AG10803 (cell line): Measurements from ENCODE around the gene TTC3.

DNA sequence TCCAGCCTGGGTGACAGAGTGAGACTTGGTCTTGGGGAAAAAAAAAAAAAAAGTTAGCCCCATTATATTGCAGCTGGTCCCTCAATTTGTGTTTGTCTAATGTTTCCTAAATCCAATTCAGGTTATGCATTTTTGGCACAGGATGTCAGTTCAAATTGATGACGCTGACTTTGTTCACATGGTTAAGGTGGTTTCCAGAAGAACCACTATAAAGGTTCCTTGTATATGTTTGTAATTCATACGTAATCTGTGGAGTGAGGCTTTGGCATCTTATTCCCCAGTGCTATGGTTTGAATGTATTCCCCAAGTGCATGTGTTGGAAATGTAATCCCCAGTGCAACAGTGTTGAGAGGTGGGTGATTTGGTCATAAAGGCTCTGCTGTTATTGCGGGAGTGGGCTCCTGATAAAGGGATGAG lies 19.3 kb upstream of the HLCS start:
- RRBS, result no CpG with 5 or more reads among the region's 3 CpGs

DNA sequence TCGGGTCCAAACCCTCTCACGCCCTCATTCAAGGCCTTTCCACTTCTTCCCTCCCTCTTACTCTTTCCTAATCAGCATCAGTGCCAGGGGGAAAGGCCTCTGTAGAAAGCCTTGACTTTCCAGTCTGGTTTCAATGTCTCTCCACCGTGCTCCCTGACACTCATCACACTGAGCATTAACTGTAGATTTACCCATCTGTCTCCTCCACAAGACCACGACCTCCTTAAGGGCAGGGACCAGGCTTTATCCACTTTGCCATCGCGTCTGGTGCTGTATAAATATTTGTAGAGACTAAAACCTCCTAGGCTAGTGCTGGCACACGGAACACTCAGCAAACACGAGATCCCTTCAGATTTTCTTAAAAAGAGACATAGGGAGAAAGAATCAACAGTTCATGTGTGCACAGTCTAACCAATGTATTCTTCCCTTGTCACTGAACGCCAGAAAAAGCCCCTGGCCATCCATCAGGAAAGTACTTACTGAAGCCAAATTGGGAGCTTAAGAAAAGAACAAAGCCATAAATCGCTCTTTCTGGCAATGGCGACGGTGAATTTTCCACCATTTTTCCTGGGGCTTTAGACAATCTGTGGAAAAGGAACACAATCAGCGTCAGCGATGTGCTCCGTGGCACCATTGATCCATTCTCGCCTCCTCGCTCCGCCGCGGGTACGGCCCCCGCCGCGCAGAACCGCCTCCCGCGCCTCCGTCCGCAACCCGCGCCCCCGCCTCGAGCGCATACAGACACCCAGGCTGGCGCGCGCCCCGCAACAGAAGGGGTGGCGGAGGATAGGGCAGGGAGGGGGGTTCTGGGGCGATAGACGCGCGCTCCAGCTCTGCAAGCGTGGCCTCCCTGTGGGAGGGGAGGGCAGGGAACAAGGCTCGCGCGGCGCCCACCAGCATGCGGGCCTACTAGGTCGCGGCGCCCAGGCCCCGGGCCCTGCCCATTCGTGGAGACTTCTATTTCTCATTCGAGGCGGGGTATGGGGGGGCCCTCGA lies 619 bp downstream of the PIGP start:
- RRBS, result no CpG with 5 or more reads among the region's 57 CpGs

DNA sequence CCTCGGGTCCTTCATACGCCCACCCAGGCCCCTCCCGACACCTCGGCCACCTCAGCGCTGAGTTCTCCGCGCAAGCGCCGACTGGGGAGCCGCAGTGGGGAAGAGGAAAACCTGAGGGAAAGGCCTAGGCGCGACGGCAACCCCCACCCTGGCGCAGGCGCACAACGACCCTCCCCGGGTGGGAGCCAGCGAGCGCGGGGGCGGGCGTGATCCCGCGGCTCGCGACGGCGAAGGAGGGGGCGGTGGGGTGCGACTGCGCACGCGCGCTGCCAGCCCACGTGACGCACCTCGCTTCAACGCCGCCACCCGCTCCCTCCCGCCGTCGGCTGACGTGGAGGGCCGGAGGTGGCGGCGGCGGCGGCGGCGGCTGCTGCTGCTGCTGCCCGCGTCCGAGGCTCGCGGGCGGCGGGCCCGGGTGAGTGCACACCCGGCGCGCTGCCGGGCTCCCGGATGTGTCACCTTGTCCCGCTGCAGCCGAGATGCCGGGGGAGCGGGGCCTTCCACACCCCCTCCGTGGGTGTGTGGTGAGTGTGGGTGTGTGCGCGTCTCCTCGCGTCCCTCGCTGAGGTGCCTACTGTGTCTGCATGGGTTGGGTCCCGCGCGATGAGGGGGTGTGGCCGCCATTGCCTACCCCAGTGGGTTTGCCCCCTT lies at the start of gene TTC3:
Gene TTC3, plus strand, starts transcription at position 305 of the 651 bp plus-strand sequence.
- RRBS, result 2% methylated on average over 18 of the region's 78 CpGs

DNA sequence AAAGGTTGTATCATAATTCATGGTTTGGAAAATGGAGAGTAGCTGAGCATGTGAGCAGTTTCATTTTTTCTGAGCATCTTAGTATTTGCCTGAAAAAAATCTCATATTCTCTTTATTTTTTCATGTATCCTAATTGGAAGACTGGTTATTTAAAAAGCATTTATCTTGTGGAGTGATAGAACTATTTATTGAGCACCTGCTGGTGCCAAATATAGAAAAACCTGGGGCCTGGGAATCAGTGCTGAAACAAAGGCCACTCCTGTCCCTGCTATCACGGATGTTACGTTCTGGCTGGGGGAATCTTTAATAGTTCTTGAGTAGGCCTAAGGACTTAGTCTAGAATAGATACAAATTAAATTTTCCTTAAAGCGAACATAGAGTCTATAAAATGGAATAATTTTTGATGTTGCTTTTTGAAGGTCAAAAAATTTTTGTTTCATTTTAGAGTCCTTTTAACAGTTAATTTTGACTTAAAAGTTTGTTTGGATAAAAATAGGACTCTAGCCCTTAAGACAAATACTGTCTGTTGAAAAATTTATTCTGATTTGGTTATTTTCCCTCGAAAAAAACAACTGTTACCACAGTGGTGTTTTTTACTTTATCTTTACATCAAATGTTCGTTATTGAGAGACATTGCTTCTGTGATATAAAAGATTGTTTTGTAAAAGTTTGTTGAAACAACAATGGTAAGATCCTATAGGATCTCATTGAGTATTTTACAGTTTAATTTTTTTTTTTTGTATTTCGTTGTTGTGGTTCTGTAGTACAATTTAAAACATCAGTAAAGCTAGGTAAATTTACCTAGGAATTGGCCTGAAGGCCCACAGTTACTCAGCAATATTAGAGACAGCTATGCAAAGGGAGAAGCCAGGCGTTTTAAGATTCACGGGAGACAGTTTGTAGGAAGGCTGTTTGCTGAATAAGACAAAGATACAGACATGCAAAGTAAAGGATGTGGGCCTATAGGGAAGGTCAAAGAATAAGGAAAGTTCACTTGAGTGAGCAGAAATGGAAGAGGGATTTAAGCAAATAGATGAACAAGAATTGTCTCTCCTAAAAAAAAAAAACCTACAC lies 13.4 kb downstream of the DYRK1A start:
- RRBS, result no CpG with 5 or more reads among the region's 8 CpGs

DNA sequence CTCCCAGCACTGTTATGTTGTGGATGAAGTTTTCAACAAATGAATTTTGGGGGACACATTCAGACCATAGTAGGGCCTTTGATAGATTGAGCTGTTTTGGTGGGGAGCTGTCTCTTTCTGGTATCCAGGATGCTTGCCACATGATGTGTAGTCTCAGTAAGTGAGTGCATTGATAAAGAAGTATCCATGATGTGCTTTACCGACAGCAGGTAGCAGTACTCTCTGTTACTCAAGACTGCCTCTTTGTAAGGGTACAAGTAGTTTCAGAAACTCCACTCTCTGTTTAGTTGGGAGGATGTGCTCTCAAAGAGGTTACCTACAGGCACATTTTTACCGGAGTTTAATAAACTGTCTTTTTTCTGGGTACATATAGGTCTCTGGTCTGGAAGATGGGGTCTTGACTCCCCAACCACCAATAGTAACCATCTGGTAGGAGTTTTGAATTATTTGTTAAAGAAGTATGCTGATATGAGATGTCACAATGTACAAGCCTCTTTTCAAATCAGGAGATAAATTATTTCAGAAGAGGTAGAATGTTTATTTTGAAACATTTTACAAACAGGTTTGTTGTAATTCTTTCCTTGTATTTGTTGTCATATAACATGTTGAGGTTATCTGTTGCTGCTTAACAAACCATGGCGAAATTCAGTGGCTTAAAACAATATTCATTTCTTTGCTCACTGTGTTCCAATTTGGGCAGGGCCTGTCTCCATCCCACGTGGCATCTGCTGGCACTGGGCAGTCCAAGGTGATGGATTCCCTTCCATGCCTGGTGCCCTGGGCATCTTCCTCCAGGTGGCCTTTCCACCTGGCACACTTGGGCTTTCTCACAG lies 26.7 kb downstream of the DYRK1A start:
- RRBS, result no CpG with 5 or more reads among the region's 4 CpGs

DNA sequence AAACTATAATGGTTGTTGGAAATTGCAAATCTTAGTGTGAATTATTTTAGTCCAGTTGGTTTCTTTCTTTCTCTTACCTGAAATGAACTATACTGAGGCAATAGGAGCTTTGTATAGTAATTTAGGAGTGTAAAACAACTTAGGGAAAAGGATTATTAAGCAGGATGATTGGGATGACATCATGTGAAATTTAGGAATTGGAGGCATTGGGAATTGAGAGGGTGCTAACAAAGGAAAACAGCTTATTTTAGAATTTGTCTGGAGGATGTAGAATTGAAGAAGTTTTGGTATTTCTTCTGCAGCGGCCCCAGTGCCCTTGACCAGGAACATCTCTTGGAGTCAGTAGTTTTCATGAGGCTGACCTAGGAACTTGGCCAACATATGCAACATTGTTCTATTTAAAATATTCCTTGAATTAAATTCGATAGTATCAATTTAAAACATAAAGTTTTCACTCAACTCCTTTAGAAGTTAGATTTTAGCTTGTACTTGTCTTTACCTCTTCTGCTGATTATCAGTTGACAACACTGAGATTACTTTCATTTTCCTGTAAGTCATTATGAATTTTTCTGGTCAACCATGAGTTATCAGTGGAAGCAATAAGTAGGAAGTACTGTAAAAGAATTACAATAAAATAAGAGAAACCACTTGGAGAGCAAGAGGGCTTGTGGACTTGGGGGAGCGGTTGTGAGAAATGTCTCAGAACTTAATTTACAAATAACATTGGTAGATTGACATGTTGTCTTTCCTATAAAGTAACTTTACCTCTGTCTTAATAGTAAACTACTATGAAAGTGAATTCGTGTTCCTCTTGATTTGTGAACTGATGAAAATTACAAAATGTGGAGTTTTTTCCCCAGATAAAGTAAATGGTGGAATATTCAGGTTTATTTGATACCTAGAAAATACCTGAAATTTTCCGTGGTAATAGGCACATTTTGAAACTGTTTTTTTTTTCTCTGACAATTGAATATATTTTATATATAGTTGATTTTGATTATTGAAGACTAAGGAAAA lies 52.9 kb downstream of the DYRK1A start:
- RRBS, result no CpG with 5 or more reads among the region's 5 CpGs

- RRBS, result no CpG with 5 or more reads among the region's 2 CpGs
Measured at GRCh38 chr21:37499754-37500182, 133.2 kb downstream of the DYRK1A start.

DNA sequence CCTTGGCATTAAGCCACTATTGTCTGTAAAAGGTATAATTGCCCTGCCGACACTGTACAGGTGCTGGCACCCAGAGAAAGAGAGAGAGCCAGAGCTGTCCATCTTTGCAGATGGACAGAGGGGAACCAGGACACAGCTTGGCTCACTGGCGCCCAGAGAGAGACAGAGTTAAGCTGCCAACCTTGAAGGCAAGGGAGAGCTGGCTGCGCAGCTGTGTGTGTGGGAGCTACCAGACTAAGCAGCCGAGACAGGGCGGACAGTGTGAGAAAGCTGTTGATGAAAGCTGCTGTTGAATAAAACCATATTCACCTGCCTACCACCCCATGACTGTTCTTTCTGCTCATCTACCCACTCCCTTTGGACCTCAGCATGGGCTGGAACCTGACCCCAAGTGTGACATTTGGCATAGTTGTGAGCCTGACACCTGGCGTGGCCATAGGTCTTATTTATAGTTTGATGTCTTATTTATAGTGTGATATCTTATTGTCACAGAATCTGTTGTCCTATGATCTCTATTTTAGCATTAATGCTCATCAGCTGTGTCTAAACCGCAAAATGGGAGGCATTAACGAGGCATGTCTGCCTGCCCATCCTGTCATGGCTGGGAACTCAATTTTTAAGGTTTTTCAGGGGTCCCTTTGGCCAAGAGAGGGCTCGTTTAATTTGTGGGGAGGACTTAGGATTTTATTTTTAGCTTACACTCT lies 200.7 kb downstream of the DYRK1A start:
- RRBS, result no CpG with 5 or more reads among the region's 9 CpGs

- RRBS, result no CpG with 5 or more reads among the region's 8 CpGs
Measured at GRCh38 chr21:37644657-37645032, 271.6 kb downstream of the KCNJ6 start.

DNA sequence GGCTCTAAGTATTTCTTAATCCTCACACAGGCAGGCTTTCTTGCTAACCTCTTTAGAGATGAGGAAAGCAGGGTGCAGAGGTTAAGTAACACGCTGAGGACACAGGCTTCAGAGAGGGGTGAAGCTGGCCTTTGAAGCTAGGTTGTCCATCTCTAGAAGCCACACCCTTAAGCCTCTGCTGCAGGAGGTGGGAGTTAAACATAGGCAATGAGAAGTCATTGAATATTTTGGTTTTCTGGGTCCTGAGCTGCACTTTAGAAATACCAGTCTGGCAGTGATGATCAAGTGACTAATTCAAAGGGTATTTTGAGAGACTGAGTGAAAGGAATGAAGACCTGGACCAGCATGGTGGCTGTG lies 9.9 kb downstream of the KCNJ15 start:
- RRBS, result no CpG with 5 or more reads among the region's 1 CpG

GRCh38 chr21:38277304-38277845 lies 20.6 kb downstream of the KCNJ15 start:
- RRBS, result no CpG with 5 or more reads among the region's 9 CpGs

- RRBS, result no CpG with 5 or more reads among the region's 6 CpGs
Measured at GRCh38 chr21:38306437-38306912, 49.7 kb downstream of the KCNJ15 start.

DNA sequence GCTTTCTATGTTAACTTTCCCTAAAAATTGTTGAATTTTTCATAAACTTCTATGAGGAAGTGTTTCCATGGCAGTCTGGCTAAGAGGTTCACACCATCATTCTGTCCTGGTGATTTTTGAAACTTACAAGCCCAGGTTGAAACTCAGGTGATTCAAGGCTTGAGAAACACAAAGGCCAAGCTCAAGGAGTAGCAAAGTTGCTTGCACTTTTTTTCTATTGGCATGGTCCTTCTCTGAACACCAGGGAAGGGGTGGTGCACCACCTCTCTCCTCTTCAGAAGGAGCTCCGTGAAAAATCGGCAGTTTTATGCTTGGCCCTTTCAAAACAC lies 43.1 kb downstream of the ERG start:
- RRBS, result no CpG with 5 or more reads among the region's 2 CpGs

- RRBS, result no CpG with 5 or more reads among the region's 5 CpGs
Measured at GRCh38 chr21:38495234-38495628, 3.0 kb downstream of the ERG start.

GRCh38 chr21:38817744-38818846 lies 12.4 kb downstream of the ETS2 start:
- RRBS, result no CpG with 5 or more reads among the region's 18 CpGs

- RRBS, result 25% methylated on average over 3 of the region's 6 CpGs
Measured at GRCh38 chr21:38848029-38848535, 42.4 kb downstream of the ETS2 start.

GRCh38 chr21:38880242-38880668 lies 74.5 kb downstream of the ETS2 start:
- RRBS, result no CpG with 5 or more reads among the region's 5 CpGs

DNA sequence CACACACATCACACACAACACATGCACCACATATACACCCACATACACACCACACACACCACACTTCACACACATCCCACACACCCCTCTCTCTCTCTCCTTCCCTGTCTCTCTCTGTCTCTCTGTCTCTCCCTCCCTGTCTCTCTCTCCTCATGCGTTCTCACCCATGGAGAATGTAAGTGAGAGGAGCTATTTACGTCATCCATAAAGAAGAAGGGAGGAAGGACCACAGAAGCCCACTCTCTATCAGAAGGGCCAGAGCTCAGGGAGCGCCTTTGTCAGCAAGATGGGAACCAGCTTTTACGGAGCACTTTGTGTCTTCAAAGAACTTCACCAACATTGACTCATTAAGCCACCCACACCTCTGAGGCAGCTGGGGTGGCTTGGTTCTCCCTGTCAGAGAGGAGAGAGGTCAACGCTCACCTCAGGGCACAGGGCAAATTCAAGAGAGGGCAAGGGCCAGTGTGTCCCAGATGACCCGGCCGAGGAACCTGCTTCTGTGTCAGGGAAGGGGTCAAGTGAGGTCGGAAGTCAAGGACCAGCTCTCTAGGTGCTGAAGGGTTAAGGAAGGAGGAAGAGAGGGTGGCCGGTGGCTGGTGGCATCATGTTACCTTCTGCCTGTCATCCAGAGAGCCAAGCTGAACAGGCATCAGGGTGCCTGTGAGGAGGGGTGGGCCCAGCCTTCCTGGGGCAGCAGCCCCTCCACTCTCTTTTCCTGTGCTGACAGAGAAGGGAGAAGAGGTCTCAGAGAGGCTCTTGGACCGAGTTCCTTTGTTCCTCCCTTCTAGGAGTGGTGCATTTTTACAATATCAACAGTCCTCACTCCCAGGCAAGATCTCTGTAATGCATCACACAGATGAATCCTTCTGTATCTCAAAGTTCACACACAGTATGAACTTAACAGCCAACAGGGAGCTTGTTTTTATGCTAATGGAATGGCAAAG lies 108.9 kb downstream of the ETS2 start:
- RRBS, result 94% methylated on average over 2 of the region's 10 CpGs

DNA sequence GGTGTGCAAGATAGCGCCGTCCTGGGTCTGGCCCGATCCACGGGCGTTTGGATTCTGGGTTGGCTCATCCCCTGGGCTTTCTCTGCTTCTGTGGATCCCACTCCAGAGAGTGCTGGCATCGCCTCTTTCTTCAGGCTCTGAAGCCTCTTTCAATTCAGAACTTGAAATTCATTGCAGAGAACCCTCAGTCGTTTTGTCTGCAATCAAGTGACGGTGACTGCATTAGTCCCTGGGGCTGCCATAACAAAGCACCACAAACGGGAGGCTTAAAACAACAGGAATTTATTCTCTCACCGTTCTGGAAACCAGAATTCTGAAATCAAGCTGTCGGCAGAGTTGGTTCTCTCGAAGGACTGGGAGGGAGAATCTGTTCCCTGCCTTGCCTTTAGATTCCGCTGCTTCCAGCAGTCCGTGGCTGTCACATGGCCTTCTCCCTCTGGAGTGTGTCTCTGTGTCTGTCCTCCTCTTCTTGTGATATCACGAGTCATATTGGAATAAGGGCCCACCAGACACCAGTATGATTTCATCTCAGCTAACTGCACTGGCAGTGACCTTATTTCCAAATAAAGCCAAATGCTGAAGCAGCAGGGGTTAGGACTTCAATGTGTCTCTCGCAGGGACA lies 181.7 kb downstream of the ETS2 start:
- RRBS, result no CpG with 5 or more reads among the region's 16 CpGs

GRCh38 chr21:39005416-39005973 lies 177.8 kb downstream of the PSMG1 start:
- RRBS, result no CpG with 5 or more reads among the region's 13 CpGs